Parotid gland (tissue), 1 donor: Measurements from ENCODE around the gene FAT1.

- PRO-cap, result no peak
These were observed 41.5 kb upstream of the MTNR1A start for GRCh38 chr4:186596903-186597232.

DNA sequence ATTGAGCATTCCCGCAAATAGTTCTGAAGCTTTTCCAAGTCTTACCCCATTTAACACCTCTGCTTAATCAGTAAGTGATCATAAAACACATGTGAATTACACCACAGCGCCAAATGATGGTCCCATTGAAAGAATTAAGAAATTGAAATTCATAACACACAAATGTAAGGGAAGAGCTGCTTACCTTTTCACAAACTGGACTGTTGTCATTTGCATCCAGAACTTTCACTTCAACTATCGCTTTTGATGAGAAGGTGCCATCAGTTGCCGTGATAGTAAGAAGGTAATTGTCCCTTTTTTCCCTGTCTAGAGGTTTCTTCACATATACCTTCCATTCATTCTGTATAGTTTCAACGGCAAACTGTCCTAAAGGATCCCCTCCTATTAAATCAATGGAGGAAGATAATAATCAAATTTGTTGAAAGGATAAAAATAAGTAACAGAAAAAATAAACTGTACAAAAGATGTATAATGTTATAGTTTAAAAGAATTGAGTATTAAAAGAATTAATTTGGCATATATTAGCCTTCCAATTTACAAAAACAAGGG is 61.5 kb upstream of the MTNR1A start:
- PRO-cap, result no peak

DNA sequence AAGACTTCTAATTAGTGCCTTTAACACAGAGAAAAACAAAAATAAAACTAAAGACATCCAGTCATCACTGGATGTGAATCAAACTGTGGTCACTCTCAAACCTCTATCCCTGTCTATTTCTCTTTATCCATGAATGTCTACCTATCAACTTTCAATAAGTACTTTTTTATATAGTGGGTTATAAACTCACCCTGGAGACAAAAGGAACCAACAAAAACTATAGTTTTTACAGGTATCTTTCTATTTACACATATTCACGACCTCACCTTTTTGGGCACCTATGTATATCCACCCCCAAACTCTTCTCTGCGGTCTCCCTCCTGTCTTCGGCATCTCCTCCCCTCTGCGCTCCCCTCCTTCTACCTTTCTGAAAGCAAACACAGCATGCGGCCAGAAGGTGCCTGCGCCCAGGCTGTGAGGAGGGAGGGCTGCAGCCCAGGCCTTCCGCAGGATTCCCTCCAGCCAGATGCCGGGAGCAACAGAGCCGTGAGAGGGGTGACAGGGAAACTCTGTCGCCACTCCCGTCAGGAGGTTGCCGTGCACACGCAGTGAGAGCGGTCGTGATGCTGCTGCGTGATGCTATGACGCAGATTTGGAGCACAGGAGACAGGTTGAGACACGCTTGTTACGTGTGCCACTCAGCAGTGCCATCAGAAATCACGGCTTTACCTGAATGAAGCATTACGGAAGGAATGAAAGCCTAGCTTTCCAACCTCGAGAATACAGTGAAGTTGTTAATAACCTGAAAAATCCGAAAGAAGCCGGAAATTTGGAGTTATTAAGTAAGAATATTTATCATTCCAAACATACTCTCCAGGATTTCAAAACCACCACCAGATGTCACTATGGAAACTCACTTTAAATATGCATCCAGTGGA is 54.6 kb downstream of the FAT1 start:
- PRO-cap, result no peak

DNA sequence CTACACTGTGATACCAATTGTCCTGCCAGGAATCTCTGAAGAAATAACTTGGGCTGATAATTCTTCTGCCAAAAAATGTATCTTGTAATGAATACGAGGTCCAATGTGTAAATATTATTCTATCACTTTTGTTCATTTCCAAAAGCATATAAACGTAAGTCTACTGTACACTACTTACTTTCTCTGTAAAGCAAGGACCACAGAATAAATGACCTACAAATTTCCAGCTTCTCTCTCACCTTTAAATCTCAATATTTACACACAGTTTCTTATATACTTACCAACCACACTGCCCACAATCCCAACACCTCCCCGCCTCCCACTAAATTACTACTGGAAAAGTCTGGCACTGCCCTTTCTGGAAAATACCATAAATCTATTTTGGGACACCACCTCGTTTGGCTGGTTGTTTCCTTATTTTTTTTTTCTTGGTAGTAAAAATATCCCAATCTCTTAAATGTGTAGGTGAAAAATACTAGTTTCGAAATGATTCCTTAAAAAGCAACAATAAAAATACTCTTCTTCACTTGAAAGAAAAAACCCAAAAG is 19.6 kb downstream of the FAT1 start:
- PRO-cap, result no peak

DNA sequence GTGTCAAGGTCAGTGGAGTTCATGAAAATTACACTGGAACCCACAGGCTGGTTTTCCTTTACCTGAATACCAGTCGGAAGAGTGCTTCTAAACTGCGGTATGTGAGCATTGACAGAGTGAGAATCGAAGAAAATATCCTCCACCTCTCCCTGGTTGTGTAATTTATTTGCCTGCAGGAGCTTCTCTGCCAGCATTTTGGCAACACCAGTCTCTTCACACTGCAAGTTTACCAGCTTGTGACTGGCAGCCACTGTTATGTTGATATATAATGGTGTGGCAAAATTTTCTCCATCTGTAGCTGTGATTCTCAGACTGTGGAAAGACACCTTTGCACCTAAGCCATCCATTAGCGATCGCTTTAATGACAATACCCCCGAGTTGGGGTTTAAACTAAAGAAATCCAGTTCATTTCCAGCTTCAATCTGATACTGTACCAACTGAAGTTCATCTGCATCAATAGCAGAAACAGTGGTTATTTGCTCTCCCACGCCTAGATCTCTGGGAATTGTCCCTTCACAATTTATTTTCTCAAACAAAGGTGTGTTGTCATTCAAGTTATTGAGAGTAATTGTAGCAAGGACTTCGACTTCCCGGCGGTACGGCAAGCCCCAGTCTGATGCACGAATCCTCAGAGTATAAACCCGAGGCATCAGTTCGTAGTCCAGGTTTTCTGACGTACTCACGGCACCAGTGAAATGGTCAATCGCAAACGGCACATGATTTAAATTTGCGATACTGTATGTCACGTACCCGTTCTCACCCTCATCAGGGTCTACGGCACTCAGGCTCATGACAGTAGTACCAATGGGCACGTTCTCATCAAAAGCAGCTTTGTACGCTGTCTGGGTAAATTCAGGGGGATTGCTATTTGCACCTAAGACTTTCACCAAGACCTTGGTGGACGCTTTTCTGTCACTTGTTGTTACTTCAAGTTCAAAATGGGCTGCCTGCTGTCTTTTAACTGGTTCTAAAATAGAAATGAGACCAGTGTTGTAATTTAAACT is 15.8 kb downstream of the FAT1 start:
- PRO-cap, result no peak

- PRO-cap, result no peak
These were observed 10.9 kb downstream of the FAT1 start for GRCh38 chr4:186712712-186713127.

DNA sequence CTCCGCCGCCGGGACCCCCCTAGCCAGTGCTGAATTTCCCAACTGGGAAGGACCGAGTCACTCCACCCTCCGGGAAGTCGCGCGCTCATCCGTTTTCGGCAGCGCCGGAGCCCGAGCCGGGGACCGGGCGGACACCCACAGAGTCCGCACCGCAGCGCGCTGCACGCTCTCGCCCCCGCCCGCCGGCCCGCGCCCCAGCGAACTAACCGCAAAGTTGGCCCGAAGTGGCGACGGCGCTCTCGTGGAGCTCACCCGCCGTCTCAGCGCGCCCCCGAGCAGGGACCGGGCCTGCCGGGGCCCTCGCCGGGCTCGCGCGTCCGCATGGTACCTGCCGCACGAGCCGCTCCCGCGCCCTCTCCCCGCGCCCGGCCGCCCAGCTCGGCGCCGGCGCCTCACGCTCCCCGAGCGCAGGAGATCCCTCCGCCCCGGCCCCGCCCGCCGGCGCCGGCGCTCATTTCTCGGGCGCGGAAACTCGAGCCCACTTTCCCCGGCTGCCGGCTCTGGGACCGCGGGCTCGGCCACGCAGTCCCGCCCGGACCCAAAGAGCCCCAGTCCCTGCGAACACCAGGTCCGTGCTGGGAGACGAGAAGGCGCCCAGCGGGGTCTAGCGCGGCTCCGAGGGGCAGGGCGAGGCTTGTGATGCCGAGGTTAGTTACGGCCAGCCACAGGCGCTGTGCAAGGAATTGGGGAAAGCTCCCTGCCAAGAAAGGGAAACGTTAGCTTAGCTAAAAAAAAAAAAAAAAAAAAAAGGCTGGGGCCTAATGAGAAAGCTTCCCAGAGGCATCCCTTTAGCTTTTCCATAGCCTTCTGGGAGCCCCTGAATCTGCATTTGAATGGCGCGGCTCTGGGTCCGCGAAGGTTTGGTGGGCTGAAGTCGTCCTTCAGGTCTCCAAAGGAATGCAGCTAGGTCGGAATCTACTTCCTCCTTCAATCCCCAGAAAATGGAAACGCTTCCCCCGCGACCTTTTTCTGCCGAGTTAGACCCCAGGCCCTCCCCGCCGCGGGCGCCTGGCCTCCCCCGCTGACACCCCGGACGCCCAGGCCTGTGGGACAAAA is at the start of gene FAT1:
Gene FAT1 (minus strand): TSS at position 400 of the 1,056 bp plus-strand sequence.
- PRO-cap, result bidirectional peak, plus-strand start at position 481 of the sequence, minus-strand start at position 372 of the sequence

GRCh38 chr4:186725079-186725442 is 1.4 kb upstream of the FAT1 start:
- PRO-cap, result no peak

GRCh38 chr4:186725443-186725788 is 1.8 kb upstream of the FAT1 start:
- PRO-cap, result no peak

GRCh38 chr4:186735941-186736289 is 12.3 kb upstream of the FAT1 start:
- PRO-cap, result no peak

- PRO-cap, result no peak
These were observed 128.4 kb upstream of the FAT1 start for GRCh38 chr4:186851975-186852616.

GRCh38 chr4:187241628-187241949 is 517.9 kb upstream of the FAT1 start:
- PRO-cap, result no peak

- PRO-cap, result no peak
These were observed 631.1 kb upstream of the FAT1 start for GRCh38 chr4:187354835-187355143.

GRCh38 chr4:187380368-187380818 is 615.2 kb upstream of the ZFP42 start:
- PRO-cap, result no peak

- PRO-cap, result no peak
These were observed 180.8 kb upstream of the ZFP42 start for GRCh38 chr4:187814484-187815437.

GRCh38 chr4:188400288-188401088 is 261.2 kb downstream of the TRIML1 start:
- PRO-cap, result no peak

DNA sequence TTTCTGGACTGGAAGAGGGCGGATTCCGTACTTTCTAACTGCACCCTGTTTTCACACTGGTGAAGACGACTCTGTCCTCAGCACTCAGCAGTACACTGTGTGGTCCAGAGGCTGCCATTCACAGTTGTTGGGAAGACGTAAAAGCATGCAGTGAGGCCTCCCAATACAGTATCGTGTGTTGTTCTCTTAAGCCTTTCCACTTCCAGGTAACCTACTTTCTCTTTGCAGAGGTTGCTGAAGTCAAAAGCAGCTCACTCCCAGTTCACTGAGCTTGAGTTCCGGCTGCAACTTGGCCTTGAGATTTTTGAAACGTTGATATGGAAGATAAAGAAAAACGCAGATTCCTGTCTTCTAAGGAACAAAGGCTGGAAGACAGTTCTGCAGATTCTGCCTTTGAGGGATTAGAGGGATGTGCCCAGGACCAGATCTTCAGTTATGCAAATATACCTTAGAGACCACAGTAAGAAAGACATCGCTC is 540.9 kb downstream of the TRIML1 start:
- PRO-cap, result no peak

DNA sequence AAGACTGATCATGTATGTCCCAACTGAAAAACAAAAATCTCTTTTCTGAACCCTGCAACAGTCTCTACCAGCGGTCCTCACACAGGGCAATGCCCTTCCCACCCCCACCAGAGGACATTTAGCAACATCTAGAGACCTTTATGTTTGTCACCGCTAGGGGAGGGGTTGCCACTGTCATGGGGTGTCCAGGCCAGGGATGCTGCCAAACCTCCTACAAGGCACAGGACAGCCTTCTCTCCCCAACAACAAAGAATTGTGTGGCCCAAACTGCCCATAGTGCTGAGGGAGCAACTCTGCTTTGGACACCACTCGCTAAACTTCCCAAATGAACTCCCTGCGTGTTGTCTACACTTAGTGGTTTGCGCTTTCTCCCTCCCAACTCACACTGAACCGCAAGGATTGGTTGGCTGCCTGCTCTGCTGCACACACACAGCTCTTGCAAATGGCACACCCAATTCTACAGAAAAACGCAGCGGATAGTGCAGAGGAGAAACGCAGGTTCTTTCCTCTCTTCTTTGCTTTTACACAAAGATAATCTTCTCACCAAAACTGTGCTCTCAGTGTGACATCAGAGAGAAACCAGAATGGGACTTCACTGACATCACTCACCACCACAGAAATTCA is 219.2 kb upstream of the FRG1 start:
- PRO-cap, result no peak